Measurements from ENCODE around the genes KRT37, FKBP10, HSPB9 and STAT5B.

- RAMPAGE, long total RNA, result no peak
- RRBS, 2 experiments, result no CpG with 5 or more reads among the region's 2 CpGs
CAGE:
- cytosol, long polyA minus RNA, result no peak
- cytosol, long polyA plus RNA, result no peak
- long polyA plus RNA, result no peak
- nucleolus, long total RNA, result no peak
- nucleus, long polyA plus RNA, result no peak
- nucleus, long total RNA, result no peak
Measured at GRCh38 chr17:41424403-41424856, at the start of gene KRT37. Gene KRT37 (minus strand): TSS chr17:41424585.

- RAMPAGE, long total RNA, result no peak
- RRBS, 2 experiments, result no CpG with 5 or more reads among the region's 7 CpGs
CAGE:
- cytosol, long polyA minus RNA, result no peak
- cytosol, long polyA plus RNA, result no peak
- long polyA plus RNA, result no peak
- nucleolus, long total RNA, result no peak
- nucleus, long polyA plus RNA, result no peak
- nucleus, long total RNA, result no peak
Measured at GRCh38 chr17:41492374-41492948, 2.8 kb upstream of the KRT36 start.

DNA sequence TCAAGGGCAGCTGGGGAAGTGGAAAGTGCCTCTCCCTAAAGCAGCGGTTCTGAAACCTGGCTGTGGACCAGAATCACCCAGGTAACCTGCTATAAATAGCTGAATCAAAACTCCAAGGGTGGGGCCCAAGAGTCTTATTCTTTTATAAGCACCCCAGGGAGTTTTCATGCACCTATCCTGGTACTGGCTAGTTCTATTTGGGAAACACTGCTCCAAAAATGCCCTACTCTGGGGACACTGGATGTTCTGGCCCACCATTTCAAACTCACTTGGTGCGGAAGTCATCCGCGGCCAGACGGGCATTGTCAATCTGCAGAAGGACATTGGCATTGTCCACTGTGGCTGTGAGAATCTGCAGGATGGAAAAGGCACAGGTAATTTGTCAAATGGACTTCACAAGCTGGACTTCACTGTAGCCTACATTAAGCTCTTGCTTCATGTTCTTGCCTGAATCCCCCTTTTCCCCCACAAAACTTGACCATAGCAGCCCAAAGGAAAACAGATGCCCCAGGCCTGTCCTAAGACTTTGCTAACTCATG is 1.9 kb downstream of the KRT14 start:
- RAMPAGE, long total RNA, result no peak
- RRBS, 2 experiments, result no CpG with 5 or more reads among the region's 5 CpGs
CAGE:
- cytosol, long polyA minus RNA, result no peak
- cytosol, long polyA plus RNA, result no peak
- long polyA plus RNA, result no peak
- nucleolus, long total RNA, result no peak
- nucleus, long polyA plus RNA, result no peak
- nucleus, long total RNA, result no peak

DNA sequence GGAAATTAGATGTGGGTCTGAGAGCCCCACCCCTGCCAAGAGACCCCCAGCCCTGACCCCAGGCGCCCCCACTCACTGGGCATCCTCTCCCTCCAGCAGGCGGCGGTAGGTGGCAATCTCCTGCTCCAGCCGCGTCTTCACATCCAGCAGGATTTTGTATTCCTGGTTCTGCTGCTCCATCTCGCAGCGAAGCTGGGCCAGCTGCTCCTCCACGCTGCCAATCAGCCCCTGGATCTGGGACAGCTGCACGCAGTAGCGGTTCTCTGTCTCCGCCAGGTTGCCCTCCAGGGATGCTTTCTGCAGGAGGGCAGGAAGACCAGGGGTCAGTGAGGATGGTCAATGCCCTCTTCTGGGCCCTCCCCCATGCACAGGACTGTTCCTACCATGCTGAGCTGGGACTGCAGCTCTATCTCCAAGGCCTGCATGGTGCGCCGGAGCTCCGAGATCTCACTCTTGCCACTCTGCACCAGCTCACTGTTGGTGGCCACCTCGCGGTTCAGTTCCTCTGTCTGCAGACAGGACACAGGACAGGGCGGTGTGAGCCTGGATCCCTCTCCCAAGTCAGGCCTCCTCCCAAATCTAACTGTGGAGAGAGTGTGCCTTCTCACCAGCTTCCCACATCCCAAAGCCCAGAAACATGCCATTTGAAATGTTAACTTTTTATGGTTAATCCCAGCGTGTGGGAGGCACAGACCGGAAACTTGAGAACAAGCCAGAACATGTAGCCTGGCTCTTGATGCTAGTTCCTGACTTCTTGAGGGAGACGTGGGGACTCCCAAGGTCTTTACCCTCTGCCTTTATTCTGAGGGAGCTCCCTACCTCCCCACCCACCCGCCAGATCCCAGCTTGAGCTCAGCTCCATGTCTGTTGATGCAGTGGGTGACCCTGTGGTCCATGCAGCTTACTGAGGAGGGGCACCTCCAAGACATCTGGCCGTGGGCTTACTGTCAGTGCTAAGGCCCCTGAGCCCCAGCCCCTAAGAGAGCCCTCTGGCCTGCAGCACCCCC is 3.5 kb downstream of the KRT17 start:
- RAMPAGE, long total RNA, result no peak
- RRBS, 2 experiments, result no CpG with 5 or more reads among the region's 22 CpGs
CAGE:
- cytosol, long polyA minus RNA, result start-site peak on the minus strand centred at position 473 of the sequence, 8 bp wide, 7 reads
- cytosol, long polyA plus RNA, result start-site peak on the minus strand centred at position 478 of the sequence, 11 bp wide, 18 and 26 reads in 2 replicates; start-site peak on the minus strand centred at position 692 of the sequence, 100 bp wide, 197 and 212 reads in 2 replicates
- long polyA plus RNA, result start-site peak on the minus strand centred at position 707 of the sequence, 140 bp wide, 188 and 202 reads in 2 replicates
- nucleolus, long total RNA, result no peak
- nucleus, long polyA plus RNA, result start-site peak on the minus strand centred at position 606 of the sequence, 307 bp wide, 144 and 99 reads in 2 replicates
- nucleus, long total RNA, result no peak

GRCh38 chr17:41653665-41654674 is 29.6 kb upstream of the KRT17 start:
- RAMPAGE, long total RNA, result no peak
- RRBS, 2 experiments, result no CpG with 5 or more reads among the region's 16 CpGs
CAGE:
- cytosol, long polyA minus RNA, result no peak
- cytosol, long polyA plus RNA, result no peak
- long polyA plus RNA, result no peak
- nucleolus, long total RNA, result no peak
- nucleus, long polyA plus RNA, result no peak
- nucleus, long total RNA, result no peak

DNA sequence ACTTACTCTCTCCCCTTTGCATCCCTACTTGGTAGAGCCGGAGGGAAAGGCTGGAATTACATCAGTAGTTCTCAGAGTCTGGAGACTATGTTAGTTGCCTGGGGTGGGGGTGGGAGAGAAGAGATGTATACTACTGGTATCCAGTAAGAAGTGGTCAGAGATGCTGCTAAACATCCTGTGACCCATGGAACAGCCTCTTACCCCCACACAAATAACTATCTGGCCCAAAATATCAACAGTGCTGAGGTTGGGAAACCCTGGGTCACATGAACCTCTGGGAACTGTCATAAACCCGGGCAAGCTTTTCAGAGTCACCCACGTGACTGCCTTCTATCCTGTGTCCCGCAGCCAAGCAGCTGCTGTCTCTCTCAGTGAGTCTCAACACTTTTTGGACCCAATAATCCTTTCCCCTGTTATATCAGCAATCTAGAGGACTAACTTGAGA is 8.5 kb downstream of the EIF1 start:
- RAMPAGE, long total RNA, result no peak
- RRBS, 2 experiments, result no CpG with 5 or more reads among the region's 4 CpGs
CAGE:
- cytosol, long polyA minus RNA, result no peak
- cytosol, long polyA plus RNA, result no peak
- long polyA plus RNA, result no peak
- nucleolus, long total RNA, result no peak
- nucleus, long polyA plus RNA, result no peak
- nucleus, long total RNA, result no peak

GRCh38 chr17:41754921-41756096 is 20.9 kb upstream of the HAP1 start:
- RAMPAGE, long total RNA, result no peak
- RRBS, 2 experiments, result 50 to 82% methylated on average over 1 of the region's 29 CpGs
CAGE:
- cytosol, long polyA minus RNA, result no peak
- cytosol, long polyA plus RNA, result no peak
- long polyA plus RNA, result no peak
- nucleolus, long total RNA, result no peak
- nucleus, long polyA plus RNA, result no peak
- nucleus, long total RNA, result no peak

DNA sequence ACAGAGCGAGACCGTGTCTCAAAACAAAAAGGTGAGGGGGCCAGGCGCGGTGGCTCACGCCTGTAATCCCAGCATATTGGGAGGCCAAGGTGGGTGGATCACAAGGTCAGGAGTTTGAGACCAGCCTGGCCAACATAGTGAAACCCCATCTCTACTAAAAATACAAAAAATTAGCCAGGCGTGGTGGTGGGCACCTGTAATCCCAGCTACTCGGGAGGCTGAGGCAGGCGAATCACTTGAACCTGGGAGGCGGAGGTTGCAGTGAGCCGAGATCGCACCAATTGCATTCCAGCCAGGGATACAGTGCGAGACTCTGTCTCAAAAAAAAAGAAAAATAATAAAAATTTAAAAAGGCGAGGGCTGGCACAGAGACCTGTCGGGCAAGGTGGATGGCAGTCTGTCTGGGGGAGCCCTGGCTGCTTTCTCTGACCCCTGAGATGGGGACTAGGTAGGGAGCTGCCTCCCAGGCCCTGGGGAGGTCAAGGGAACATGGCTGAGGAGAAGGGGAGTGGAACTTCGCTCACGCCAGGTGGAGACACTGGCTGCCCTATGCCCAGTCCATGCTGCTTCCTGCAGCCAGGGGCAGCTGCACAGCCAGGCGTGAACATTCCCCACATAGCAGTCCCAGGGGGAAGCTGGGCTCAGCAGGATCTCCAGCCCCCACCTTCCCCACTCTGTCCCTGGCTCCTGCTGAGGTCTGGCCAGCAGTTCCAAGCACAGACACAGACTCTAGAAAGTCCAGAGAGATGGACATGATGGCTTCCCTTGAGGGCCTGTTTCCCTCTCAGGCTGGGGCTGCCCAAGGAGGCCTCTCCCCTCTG is 9.6 kb downstream of the JUP start:
- RAMPAGE, long total RNA, result no peak
- RRBS, 2 experiments, result no CpG with 5 or more reads among the region's 17 CpGs
CAGE:
- cytosol, long polyA minus RNA, result no peak
- cytosol, long polyA plus RNA, result no peak
- long polyA plus RNA, result no peak
- nucleolus, long total RNA, result no peak
- nucleus, long polyA plus RNA, result no peak
- nucleus, long total RNA, result no peak

DNA sequence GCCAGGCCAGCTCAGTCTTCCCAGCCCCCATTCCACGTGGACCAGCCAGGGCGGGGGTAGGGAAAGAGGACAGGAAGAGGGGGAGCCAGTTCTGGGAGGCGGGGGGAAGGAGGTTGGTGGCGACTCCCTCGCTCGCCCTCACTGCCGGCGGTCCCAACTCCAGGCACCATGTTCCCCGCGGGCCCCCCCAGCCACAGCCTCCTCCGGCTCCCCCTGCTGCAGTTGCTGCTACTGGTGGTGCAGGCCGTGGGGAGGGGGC is at the start of gene FKBP10:
Gene FKBP10, plus strand, starts transcription at position 138 of the 259 bp plus-strand sequence.
- RAMPAGE, long total RNA, result no peak
- RRBS, 2 experiments, result 5 to 34% methylated on average over 6 of the region's 12 CpGs
CAGE:
- cytosol, long polyA minus RNA, result no peak
- cytosol, long polyA plus RNA, result no peak
- long polyA plus RNA, result no peak
- nucleolus, long total RNA, result no peak
- nucleus, long polyA plus RNA, result no peak
- nucleus, long total RNA, result no peak

- RAMPAGE, long total RNA, result no peak
- RRBS, 2 experiments, result no CpG with 5 or more reads among the region's 4 CpGs
CAGE:
- cytosol, long polyA minus RNA, result no peak
- cytosol, long polyA plus RNA, result no peak
- long polyA plus RNA, result no peak
- nucleolus, long total RNA, result no peak
- nucleus, long polyA plus RNA, result no peak
- nucleus, long total RNA, result no peak
Measured at GRCh38 chr17:41891930-41892520, 26.7 kb downstream of the ACLY start.

GRCh38 chr17:42022224-42022867 is 2.5 kb downstream of the NKIRAS2 start:
- RAMPAGE, long total RNA, result no peak
- RRBS, 2 experiments, result 100% methylated on average over 3 of the region's 15 CpGs; no CpG with 5 or more reads in 1 of the 2 experiments
CAGE:
- cytosol, long polyA minus RNA, result no peak
- cytosol, long polyA plus RNA, result no peak
- long polyA plus RNA, result no peak
- nucleolus, long total RNA, result no peak
- nucleus, long polyA plus RNA, result no peak
- nucleus, long total RNA, result no peak

DNA sequence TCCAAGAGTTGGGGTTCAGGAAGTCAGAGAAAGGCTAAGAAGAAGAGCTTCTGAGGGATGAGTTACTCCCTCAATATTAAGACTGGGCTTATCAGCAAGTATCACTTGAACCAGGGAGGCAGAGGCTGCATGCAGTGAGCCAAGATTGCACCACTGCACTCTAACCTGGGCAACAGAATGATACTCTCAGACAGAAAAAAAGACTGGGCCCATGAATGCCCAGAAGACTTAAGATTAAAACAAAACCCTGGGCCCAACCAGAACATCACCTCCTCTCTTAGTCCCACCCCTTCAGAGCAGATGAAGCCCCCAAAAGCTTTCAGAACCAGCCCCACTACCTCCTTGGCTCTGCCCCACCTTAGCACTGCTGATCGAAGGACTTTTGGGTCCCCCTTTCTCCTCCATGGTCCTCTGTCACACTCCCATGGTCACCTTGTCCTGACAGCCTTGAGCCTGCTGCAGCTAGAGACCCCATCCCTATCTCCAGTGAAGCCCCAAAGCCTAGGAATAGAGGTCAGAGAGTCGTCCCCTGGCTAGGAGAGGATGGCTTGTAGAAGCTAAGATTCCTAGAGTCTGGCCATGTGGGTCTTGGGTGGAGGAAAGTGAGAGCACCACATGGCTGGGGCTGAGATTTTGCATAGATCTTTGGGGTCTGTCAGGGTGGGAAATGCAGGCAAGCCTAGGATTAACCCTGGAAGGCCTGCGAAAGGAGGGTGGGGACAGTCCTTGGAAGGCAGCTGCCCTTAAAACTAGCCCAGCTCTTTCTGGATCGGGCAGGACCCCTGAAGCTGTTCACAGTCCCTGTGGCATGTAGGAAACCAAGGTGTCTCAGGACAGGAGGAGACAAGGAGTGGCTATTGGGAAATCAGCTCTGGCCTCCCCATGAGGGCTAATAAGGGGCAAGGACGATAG is 6.4 kb downstream of the NKIRAS2 start:
- RAMPAGE, long total RNA, result no peak
- RRBS, 2 experiments, result no CpG with 5 or more reads among the region's 5 CpGs
CAGE:
- cytosol, long polyA minus RNA, result no peak
- cytosol, long polyA plus RNA, result no peak
- long polyA plus RNA, result no peak
- nucleolus, long total RNA, result no peak
- nucleus, long polyA plus RNA, result no peak
- nucleus, long total RNA, result no peak

DNA sequence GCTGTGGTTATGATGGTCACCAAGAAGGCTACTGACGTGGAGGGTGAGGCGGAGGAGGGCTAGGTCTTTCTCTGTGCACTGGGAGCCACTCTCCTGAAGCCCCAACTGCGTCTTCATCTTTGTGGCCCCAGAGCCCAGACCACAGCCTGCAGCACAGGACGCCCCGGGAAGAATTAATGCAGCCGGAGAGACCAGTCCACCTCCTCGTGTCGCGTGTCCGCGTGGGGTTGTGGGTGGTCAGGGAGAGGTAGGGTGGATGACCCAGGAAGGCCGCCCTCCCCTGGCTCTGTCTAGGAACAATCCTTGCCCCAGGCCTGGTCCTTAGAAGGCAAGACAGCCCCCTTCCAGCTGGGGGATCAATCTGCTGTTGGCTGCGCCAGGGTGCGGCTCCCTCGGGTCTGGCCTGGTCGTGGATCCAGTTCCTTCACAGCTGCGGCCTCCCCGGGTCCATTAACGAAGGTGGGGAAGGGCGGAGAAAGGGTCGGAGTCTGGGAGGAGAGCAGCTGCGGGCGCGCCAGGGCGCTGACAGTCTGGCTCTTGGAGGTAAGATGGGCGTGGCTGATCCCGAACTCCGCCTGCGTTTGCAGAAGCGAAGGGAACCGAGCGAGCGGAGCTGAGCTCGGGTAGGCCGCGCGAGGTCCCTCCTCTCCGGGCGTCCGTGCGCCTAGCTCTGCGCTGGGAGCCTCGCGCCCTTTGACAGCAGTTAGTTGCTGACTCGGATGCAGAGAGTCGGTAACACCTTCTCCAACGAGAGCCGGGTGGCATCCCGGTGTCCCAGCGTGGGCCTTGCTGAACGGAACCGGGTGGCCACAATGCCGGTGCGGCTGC is at the start of gene HSPB9:
Gene HSPB9, plus strand, starts transcription at position 673 of the 828 bp plus-strand sequence.
- RAMPAGE, long total RNA, result no peak
- RRBS, 2 experiments, result 100% methylated on average over 10 of the region's 54 CpGs; no CpG with 5 or more reads in 1 of the 2 experiments
CAGE:
- cytosol, long polyA minus RNA, result no peak
- cytosol, long polyA plus RNA, result no peak
- long polyA plus RNA, result no peak
- nucleolus, long total RNA, result no peak
- nucleus, long polyA plus RNA, result no peak
- nucleus, long total RNA, result no peak

DNA sequence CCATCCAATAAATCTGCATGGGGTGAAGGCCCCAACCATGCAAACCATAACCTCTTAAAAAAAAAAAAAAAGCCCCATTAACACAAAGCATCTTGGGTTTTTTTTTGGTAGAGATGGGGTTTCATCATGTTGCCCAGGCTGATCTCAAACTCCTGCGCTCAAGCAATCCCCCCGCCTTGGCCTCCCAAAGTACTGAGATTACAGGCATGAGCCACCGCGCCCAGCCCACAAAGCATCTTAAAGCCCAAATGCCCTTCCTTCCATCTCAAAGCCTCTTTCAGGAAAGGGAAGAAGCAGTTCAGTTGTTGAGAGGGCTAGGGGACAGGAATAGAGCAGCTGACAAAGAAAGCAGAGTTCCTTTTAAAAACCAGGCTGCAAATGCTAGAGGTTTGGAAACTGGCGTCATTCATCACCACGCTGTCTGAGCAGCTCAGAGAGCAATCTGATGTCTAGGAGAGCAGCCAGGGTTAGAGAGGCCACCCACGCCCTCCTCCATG is 12.6 kb downstream of the RAB5C start:
- RAMPAGE, long total RNA, result no peak
- RRBS, 2 experiments, result no CpG with 5 or more reads among the region's 7 CpGs
CAGE:
- cytosol, long polyA minus RNA, result no peak
- cytosol, long polyA plus RNA, result no peak
- long polyA plus RNA, result no peak
- nucleolus, long total RNA, result no peak
- nucleus, long polyA plus RNA, result no peak
- nucleus, long total RNA, result no peak

GRCh38 chr17:42171914-42172138 is 9.1 kb downstream of the KCNH4 start:
- RAMPAGE, long total RNA, result no peak
- RRBS, 2 experiments, result no CpG with 5 or more reads among the region's 7 CpGs
CAGE:
- cytosol, long polyA minus RNA, result no peak
- cytosol, long polyA plus RNA, result no peak
- long polyA plus RNA, result no peak
- nucleolus, long total RNA, result no peak
- nucleus, long polyA plus RNA, result no peak
- nucleus, long total RNA, result no peak

GRCh38 chr17:42200667-42201947 is 6.8 kb upstream of the GHDC start:
- RAMPAGE, long total RNA, result no peak
- RRBS, 2 experiments, result no CpG with 5 or more reads among the region's 31 CpGs
CAGE:
- cytosol, long polyA minus RNA, result start-site peak on the minus strand at chr17:42201090-42201098, 43 reads
- cytosol, long polyA plus RNA, result no peak
- long polyA plus RNA, result no peak
- nucleolus, long total RNA, result no peak
- nucleus, long polyA plus RNA, result no peak
- nucleus, long total RNA, result no peak

DNA sequence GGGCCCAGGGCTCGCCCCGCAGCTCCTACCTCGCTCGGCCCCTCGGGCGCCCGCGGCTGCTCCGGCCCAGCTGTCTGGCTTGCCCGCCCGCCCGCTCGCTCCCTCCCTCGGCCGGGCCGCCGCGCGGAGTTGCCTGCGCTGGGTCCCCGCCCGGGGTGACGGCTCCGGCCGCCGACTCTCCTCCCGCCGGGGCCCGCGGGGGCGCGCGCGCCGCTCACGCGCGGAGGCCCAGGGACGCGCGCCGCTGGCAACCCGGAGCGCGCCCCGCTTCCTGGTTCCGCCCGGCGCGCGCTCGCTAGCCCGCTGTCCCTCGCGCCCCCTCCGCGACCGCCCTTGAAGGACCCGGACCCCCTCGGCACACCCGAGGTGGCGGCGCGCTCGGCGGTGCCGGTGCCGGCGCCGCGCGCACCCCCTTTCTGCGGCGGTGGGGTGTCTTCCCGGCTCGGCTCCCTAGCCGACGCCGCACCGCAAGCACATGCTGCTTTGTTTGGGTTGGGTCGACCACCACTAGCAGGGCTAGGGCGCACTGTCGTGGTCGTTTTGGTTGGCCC is at the start of gene STAT5B:
Gene STAT5B, minus strand, starts transcription at position 173 of the 551 bp plus-strand sequence.
- RAMPAGE, long total RNA, result no peak
- RRBS, 2 experiments, result 1% methylated on average over 66 of the region's 84 CpGs
CAGE:
- cytosol, long polyA minus RNA, result no peak
- cytosol, long polyA plus RNA, result no peak
- long polyA plus RNA, result no peak
- nucleolus, long total RNA, result no peak
- nucleus, long polyA plus RNA, result no peak
- nucleus, long total RNA, result no peak

- RAMPAGE, long total RNA, result no peak
- RRBS, 2 experiments, result no CpG with 5 or more reads among the region's 4 CpGs
CAGE:
- cytosol, long polyA minus RNA, result no peak
- cytosol, long polyA plus RNA, result no peak
- long polyA plus RNA, result no peak
- nucleolus, long total RNA, result no peak
- nucleus, long polyA plus RNA, result no peak
- nucleus, long total RNA, result no peak
Measured at GRCh38 chr17:42286822-42287190, 1.5 kb upstream of the STAT5A start.

GRCh38 chr17:42337317-42337898 is 49.1 kb downstream of the STAT5A start:
- RAMPAGE, long total RNA, result no peak
- RRBS, 2 experiments, result no CpG with 5 or more reads among the region's 18 CpGs
CAGE:
- cytosol, long polyA minus RNA, result no peak
- cytosol, long polyA plus RNA, result no peak
- long polyA plus RNA, result no peak
- nucleolus, long total RNA, result no peak
- nucleus, long polyA plus RNA, result no peak
- nucleus, long total RNA, result no peak

DNA sequence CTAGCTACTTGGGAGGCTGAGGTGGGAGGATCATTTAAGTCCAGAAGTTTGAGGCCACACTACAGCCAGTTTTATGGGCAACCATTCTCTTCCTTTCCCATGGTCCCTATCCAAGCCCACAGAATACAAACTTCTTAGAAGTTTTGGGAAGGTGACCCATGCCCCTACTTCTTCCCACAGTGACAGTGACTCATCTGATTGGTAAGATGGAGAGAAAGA is 47.8 kb downstream of the STAT3 start:
- RAMPAGE, long total RNA, result no peak
CAGE:
- cytosol, long polyA minus RNA, result no peak
- cytosol, long polyA plus RNA, result no peak
- long polyA plus RNA, result no peak
- nucleolus, long total RNA, result no peak
- nucleus, long polyA plus RNA, result no peak
- nucleus, long total RNA, result no peak

Data from GM12878 (cell line).